Vagina (tissue), 1 donor: ENCODE data around the genes NGEF, UGT1A3 and MROH2A.

DNA sequence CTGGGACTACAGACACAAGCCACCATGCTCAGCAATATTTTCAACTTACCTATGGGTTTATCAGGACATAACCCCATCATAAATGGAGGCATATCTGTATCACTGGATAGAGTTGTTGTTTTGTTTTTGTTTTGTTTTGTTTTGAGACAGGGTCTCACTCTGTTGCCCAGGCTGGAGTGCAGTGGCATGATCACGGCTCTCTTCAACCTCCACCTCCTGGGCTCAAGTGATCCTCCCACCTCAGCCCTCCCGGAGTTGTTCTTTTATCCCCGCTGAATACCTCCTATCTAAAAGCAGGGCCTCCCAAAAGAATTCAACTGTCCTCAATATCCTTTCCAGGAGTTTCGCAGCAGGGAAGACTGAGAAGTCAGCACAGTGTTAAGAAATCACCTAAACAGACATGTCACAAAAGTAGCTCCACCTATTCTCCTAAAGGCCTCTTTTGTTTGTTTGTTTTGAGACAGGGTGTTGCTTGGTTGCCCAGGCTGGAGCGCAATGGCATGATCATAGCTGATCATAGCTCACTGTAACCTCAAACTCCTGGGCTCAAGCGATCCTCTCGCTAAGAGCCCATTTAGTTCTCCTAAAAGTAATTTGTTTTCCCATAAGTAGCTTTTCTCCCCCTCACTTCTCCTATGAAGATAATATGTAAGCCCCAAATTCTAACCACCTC is 53.7 kb downstream of the TEX44 start:
- PRO-cap: no peak
- RAMPAGE, long total RNA: no peak

GRCh38 chr2:231709644-231710027 is 1.3 kb downstream of the PTMA start:
- PRO-cap: bidirectional peak, plus-strand start at chr2:231709899, minus-strand start at chr2:231709845
- RAMPAGE, long total RNA: no peak

GRCh38 chr2:231711129-231711544 is 2.8 kb downstream of the PTMA start:
- PRO-cap: no peak
- RAMPAGE, long total RNA: no peak

GRCh38 chr2:232386355-232386925 is 7.9 kb downstream of the ALPP start:
- PRO-cap: no peak
- RAMPAGE, long total RNA: no peak

- PRO-cap: no peak
- RAMPAGE, long total RNA: start-site peak on the minus strand at chr2:232548277-232548413, 6 reads
Observed at GRCh38 chr2:232548164-232548941, 2.0 kb downstream of the TIGD1 start.

DNA sequence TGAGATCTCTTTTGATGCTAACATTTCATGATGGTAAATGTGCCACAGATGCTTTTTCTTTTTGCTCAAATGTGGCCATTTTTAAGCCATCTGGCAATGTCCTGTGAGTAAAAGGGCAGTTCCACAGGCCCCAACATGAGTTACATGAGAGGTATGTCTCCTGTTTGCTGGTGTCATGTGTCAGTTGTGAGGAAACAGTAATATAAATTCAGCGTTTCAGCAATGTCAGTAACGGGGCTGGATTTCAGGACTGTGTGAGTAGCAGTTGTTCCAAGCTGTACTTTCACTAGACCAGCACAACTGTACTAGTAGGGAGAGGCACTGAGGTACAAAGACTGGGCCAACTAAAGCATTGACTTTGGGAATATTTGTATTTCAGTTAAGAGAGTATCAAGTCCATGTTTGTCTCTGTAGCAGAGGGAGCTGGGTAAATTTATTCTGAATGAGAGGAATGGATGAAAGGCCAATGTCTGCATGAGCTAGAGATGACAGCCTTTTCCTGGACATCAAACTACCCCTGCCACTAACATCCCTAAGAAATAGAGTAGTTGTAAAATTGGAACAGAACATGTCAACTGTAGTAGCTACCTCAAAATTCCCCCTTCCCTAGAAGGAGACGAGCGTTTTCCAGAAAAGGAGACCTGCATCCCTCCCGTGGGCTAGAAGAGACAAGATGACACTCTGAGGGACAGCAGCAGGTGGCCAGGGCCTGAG is 24.3 kb downstream of the EIF4E2 start:
- PRO-cap: no peak
- RAMPAGE, long total RNA: no peak

DNA sequence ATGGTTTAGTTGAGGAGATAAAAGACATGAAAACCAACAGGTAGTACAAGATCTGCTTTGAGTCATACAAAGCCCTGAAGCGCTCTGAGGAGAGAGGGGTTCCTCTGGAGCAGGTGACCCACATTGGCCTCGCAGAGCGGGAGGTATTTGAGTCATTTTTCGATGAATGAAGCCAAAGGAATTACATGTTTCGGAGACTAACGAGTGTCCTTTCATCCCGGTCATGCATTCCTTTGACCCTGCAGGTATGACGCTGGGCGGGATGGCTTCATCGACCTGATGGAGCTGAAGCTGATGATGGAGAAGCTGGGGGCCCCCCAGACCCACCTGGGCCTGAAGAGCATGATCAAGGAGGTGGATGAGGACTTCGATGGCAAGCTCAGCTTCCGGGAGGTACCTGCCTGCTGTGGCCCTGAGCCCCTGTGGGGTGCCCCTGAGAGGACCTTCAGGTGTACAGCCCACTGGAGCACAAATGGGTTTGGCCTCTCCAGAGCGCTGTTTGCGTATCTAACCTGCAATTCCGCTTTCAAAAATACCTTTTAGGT is 29.2 kb downstream of the EFHD1 start:
- PRO-cap: no peak
- RAMPAGE, long total RNA: no peak

DNA sequence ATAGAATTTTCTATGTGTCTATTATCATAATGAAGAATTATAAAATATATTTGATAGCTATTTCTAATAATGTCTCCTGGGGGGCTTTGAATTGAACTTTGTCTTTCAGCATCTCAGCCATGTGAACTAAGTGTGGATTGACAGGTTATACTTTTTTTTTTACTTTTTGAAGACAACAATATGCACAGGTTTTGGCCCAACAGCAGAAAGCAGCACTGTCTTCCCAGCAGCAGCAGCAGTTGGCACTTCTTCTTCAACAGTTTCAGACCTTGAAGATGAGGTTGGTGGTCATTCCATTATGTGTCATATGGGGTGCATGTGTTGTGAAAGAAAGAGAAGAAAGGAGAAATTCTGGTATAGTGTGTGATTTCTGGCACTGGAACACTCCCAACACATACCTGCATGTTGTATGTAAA is 34.7 kb upstream of the KCNJ13 start:
- PRO-cap: no peak
- RAMPAGE, long total RNA: no peak

GRCh38 chr2:233013029-233013465 is at the start of gene NGEF:
TSS of gene NGEF (minus strand) at chr2:233013256.
- PRO-cap: no peak
- RAMPAGE, long total RNA: no peak

- PRO-cap: no peak
- RAMPAGE, long total RNA: no peak
Observed at GRCh38 chr2:233076991-233077353, 16.8 kb downstream of the INPP5D start.

DNA sequence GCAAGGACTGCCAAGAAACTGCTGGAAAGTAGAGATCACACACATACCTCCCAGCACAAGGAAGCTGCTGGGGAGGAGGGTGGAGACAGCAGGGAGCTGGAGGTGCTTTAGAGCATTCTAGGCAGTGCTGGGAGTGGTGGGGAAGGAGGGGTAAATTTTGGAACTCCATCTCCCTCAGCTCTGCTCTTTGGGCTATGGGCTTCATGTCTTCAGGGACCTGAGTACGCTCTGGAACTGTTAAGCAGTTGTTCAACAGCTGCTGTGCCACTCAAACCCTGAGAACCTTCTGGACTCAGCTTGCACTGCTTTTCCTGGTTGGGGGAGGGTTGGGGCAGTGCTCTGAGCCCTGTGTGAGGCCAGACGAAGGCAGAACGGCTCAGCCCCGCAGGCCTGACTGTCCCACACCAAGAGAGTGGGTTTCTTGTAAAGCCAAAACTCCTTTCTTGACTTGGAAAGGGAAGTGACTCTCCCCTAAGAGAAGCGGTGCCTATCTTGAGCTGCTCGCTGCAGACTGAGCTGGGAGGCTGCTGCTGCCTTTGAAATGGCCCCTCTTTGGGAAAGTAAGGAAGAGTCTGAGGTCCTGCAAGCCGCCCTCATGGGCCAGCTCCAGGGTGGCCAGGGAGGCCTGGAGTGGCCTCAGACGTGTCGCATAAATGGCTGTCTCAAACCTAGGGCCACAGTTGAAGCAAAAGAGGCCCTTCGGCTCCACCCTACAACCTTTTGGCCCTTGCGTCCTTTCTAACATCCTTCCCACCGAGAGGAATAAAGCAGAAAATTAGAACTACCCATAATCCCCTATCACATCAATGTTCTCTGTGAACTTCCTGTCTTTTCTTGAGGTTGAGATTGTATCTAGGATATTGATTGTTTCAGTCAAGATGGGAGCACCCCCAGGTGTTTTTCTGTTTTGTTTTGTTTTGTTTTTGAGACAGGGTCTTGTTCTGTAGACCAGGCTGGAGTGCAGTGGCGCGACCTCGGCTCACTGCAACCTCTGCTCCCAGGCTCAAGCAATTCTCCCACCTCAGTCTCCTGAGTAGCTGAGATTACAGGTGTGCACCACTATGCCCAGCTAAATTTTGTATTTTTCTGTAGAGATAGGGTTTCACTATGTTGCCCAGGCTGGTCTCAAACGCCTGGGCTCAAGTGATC is 23.4 kb downstream of the INPP5D start:
- PRO-cap: no peak
- RAMPAGE, long total RNA: no peak

DNA sequence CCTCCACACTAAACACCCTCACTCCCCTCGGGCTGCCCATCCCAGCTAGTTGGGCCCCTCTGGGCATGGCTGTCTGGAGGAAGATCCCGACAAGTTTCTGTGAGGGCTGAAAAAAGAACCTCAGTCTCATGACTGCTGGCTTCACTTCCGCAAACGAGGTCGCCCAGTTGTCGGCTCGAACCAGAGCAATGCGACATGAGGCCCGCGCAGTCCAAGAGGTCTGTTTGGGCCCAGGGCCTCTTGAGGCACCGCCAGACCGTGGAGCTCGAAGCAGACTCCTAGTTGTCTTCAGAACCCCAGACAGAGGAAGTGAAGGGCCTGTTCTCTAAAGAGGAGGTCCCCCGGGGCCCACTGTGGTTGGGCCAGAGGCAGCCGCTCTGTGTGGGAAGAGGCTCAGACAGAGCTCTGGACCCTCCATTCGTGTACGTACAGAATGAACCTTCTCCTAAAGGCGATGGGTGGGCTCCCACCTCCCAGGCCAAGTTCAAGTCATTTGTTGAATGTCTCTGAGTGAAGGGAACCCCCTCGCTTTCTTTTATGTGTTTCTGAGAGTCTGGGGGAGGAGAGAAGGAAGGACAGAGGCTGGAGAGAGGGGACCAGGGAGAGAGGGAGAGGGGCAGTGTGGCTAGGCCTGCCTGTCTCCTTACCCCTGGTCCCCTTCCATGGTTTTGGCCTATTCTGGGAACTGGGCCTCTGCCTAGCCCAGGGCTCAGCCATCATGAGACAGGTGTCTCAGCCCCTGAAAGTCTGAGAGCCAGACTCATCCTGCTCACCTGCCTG is 64.7 kb downstream of the INPP5D start:
- PRO-cap: no peak
- RAMPAGE, long total RNA: no peak

DNA sequence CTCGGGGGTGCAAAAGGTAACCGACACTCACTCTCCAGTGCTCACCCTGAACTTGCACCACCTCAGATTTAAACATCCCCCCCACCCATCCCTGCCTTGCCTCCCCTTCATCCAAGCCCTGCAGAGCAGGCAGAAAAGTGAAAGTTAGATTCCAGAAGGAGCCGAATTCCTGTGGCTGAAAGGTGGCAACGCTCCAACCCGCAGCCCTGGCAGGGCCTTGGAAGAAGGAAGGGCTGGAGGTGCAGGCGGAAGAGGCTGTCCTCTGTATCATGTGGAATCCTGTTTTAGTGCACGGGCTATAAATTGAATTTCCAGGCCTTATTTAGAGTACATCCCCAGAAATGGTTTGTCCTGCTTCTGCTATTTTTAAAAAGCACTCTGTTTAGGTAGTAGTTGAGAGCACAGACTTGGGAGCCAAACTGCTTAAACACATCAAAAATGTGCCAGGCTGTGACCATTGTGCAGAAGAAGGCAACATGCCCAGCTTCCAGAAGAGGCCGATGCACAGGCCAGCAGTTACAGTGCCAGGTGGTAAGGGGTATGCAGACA is 40.2 kb upstream of the ATG16L1 start:
- PRO-cap: no peak
- RAMPAGE, long total RNA: no peak

DNA sequence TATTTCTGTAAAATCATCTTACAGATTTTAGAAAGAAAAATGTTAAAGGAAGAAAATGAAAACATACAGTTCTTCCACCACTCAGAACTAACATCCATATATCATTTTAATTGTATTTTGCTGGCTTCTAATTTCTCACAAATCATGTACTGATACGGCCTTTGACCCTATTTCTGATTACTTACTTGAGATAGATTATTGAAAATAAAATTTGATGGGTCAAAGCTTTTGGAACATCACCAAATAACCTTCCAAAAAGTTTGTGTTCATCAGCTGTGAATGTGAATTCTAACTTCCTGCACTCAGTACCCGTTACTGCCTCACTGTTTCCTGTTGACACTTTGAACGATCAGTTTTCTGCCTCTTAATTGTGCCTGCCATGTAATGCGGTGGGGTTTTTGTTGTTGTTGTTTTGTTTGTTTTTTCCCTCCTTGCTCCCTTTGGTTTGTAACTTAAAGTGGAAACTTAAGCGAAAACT is 18.8 kb downstream of the ATG16L1 start:
- PRO-cap: no peak
- RAMPAGE, long total RNA: no peak

DNA sequence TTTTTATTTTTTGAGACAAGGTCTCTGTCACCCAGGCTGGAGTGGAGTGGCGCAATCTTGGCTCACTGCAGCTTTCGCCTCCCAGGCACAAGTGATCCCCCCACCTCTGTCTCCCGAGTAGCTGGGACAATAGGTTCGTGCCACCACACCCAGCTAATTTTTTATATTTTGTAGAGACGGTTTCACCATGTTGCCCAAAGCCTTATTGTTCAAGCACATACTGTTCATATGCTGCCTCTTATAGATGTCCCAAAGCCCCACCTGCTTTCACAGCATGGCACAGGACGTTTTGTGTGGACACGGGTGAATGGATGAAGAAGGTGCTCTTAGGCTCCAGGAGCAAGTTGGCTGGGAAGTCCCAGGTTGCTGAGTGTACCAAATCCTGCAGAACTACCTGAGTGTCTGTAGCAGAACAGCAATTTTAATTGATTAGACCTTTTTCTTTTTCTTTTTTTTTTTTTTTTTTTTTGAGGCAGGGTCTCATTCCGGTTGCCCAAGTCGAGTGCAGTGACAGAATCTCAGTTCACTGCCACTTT is 10.6 kb upstream of the SAG start:
- PRO-cap: no peak
- RAMPAGE, long total RNA: no peak

- PRO-cap: bidirectional peak, plus-strand start at chr2:233331869, minus-strand start at chr2:233331635
- RAMPAGE, long total RNA: no peak
Observed at GRCh38 chr2:233331520-233332177, 22.6 kb upstream of the DGKD start.

GRCh38 chr2:233728297-233729273 is at the start of gene UGT1A3:
TSS of gene UGT1A3 (plus strand) at chr2:233729042.
- PRO-cap: no peak
- RAMPAGE, long total RNA: no peak

GRCh38 chr2:233745119-233745879 is 14.8 kb upstream of the UGT1A1 start:
- PRO-cap: no peak
- RAMPAGE, long total RNA: no peak

- PRO-cap: no peak
- RAMPAGE, long total RNA: no peak
Observed at GRCh38 chr2:233778149-233778588, at the start of gene MROH2A. TSS of gene MROH2A (plus strand) at chr2:233778330.

DNA sequence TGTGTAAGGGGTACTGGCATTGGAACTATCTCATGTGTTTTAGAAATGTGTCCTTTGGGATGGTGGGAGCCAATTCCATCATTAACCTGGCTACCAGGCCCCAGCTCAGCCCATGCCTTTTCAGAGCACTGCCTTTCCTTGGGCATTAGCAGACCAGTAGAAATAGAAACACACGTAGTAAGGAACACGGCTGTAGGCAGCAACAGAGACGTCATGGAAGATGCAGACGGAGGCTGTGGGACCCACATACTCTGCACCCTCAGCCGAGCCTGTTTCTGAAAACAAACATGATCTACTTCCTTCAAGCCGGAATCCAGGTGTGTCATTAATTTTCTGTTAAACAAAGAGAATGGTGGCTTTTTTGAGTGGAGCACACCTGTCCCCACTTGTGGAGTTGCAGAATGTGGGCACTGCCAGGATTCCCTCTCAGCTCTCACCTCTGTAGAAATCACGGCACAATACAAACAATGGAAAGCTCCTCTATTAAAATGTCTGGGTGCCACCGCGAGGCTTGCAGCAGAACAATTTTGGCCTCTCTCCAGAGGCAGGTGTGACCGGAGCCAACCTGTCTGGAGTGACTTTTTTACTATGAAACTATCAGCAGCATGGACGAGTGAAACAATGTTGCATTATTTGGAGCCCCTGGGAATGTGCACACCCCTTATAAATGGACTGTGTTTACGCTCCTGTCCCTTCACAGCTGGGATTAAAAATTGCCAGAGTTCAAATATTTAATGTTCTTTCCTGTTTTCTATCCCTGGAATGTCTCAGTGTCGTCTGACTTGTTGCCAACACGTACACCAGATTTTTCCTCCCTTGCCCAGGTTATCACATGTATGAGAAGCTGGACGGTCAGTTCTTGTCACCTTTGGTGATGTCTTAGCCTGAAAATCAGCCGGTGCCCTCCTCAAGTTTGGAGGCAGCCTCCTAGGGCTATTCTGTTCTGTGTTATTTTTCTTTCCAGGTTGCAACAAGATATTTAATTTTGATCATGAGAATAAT is 31.7 kb downstream of the SPP2 start:
- PRO-cap: no peak
- RAMPAGE, long total RNA: no peak